Placental pericyte (primary cell): ENCODE measurements around a stretch of chr3.

DNA sequence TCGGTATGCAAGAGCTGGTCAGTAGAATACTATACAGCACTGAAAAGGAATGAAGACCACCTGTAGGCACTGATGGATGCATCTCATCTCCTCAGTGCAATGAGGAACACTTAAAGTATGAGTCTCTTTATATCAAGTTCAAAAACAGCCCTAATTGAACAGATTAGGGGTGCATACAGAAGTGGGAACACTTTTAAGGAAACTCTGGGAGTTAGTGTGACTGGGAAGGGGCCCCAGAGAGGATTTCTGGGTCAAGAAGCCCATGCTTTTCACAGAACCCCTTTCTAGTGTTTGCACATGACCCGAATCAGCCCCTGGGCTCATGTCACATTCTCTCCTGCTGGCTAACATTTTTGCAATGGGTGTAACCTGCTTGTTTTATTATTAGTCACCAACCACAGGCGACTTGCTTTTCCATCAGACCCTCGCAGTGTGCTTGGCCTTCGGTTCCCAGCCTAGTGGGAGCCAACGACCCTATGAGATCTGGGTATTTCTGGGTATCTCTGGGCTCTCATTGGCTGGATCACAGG, 11.2 kb upstream of the FBLN2 start:
- CAGE, long polyA plus RNA = no peak

DNA sequence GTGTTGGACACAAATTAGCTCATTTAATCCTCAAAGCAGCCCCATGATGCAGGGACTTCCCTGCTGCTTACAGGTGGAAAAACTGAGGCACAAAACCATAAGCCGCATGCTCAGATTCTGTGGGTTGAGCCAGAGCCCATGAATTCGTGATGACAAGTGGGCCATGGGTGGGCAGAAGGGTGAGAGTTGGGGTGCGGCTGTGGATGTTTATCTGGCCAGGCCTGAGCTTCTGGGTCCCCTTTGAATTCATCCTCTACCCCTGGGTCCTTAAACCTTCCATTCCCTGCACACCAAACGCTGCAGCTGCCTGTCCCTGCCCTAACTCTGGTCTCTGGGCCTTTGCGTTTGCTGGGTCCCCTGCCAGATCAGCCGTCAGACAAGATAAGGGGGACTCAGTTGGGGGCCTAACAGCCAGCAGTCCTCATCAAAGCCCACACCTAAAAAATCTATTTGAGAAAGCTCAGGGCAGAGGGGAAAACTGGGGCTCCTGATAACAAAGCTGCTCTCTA, 26.3 kb downstream of the FBLN2 start:
- CAGE, long polyA plus RNA = no peak

DNA sequence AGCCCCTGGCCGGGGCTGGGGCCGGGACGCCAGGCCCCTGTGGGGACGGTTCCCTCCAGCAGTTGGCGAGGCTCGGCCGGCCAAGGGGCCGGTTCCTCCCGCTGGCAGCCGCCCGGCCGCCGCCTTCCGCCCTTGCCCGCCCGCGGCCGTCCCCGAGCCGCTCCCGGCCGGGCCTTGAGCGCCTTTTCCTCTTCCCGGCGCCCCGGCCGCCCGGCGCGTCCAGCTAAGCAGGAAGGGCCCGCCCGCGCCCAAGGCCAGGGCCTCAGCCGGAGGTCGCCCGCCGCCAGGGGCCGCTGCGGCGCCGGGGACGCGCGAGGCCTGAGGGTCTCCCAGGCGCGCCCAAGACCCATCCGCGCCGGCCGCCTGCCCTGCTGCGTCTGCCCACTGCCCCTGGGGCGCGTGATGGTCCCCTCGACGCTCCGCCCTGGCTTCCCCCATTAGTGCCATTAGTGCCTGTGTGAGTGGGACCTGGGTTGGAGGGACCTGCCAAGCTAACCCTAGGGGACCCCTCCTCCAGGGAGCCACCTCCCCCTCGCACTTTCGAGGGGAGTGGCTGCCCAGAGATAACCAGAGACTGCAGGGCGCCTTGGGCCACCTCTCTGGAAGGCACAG, 106.4 kb downstream of the FBLN2 start:
- CAGE, long polyA plus RNA = no peak

DNA sequence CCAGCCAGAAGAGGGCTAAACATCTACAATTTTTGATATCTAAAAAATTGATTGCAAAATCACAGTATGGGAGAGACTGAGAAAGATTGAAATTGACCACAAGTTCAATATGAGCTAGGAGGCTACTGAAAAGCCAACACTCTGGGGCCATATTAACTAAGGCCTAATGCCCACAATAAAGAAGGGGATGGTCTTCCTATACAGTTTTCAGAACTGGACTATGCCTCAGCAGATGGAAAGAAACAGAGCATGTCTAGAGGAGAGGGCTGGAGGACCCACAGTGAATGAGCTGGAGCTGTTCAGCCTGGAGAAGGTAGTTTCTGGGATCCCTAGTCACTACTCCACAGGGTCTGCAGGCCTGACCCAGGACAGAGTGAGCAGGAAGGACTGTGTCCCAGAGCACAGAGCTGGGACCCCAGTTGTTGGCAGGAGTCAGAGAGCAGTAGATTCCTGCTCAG, 53.1 kb downstream of the WNT7A start:
- CAGE, long polyA plus RNA = no peak

DNA sequence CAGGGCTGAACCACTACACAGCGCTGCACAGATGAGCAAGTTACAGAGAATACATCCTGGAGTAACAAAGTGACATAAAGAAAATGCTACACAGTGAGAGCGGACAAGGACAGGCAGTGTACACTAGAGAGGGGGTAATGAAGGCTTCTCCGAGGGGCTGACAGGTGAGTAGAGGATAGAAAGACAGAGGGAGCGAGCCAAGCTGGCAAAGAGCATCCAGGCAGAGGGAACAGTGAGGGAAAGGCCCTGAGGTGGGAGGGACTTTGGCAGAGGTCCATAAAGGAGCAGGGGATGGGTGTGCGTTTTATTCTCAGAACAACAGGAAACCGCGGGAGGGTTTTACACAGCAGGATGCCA, 13.5 kb downstream of the WNT7A start:
- CAGE, long polyA plus RNA = no peak

DNA sequence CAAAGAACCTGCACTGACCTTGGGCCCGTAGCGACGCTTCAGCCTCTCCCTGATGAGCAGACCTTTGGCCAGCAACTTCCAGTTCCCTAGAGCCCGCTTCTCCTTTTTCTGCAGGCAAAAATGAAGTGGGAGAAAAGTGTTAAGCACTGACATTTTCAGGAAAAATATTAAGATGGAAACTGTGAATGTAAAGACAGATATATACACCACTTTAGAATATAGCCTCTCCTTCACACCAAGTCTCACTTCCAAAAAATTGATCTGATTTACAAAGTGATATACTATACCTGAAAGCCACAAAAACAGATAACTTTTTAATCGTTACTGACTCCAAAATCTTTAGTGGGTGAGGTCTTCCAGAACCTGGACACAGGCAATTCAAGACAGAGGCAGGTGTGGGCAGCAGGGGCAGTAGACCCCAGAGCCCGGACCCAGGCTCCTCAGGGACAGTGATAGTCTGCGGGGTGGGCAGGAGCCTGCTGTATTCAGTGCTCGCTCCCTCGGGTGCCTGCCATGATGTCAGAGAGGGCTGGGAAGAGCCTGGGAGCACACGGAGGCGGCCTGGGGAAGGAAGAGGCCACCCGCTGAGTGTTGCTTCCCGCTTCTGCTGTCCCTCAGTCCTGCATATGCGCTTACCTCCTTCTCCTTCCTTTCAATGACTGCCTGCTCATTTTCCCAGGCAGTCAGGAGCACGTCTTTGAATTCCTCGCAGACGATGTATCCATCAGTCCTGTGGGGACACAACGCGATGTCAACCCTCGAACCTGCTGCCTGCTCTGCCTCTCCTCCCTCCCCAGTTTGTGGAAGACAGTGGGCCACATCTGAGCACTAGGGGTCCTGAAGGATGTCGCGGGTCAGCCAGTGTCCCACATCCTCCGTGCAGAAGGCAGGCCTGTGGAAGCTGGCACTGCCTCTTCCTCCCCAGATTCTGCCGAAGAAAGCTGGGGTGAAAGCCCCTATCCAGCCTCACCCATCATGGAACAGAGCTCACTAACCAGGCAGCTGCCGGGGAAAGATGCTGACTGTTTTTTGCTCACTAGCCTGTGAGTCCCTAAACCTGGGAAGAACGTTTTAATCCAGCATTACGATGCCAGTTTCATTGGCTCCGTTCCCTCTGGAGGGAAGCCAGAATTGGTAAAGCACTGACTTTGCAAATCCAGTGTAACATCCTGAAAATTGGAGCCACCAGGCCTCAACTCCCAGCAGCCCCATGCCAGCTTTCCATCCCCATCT, 22.8 kb downstream of the TMEM43 start:
- CAGE, long polyA plus RNA = no peak

- CAGE, long polyA plus RNA = no peak
Observed at GRCh38 chr3:14202198-14202833, 23.7 kb downstream of the LSM3 start.

GRCh38 chr3:14336045-14336715, 66.2 kb upstream of the SLC6A6 start:
- CAGE, long polyA plus RNA = no peak

GRCh38 chr3:14379866-14380105, 22.6 kb upstream of the SLC6A6 start:
- CAGE, long polyA plus RNA = no peak

- CAGE, long polyA plus RNA = no peak
Observed at GRCh38 chr3:14410313-14411479, 8.3 kb downstream of the SLC6A6 start.

- CAGE, long polyA plus RNA = no peak
Observed at GRCh38 chr3:14453955-14454297, 51.5 kb downstream of the SLC6A6 start.

DNA sequence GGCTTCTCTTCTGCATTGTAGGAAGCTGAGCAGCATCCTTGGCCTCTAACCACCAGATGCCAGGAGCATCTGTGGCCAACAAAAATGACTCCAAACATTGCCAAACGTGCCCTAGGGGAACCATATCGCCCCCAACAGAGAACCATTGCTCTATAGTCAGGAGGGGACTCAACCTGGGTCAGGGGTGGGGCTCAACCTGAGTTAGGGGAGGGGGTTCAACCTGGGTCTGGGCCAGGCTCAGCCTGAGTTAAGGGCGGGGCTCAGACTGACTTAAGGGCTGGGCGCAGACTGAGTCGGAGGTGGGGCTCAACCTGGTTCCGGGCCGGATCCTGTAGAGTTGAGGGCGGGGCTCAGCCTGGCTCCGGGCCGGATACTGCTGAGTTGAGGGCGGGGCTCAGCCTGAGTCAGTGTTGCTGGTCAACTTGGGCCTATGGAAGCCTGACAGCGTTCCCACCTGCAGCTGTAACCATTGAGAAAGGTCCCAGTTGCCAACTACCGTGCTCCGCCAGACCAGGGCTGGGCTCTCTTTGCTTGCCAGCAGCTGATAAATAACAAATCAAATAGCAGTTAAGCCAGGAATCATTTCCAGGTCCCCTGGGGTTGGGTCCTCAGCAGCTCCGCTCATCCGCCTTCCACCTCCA, 7.6 kb downstream of the GRIP2 start:
- CAGE, long polyA plus RNA = no peak

- CAGE, long polyA plus RNA = no peak
Observed at GRCh38 chr3:14804216-14804685, 14.5 kb upstream of the FGD5 start.

- CAGE, long polyA plus RNA = no peak
Observed at GRCh38 chr3:14810053-14811128, 8.4 kb upstream of the FGD5 start.

- CAGE, long polyA plus RNA = no peak
Observed at GRCh38 chr3:14946808-14947034, 662 bp upstream of the NR2C2 start.

GRCh38 chr3:14947776-14948502, 556 bp downstream of the NR2C2 start:
- CAGE, long polyA plus RNA = no peak

DNA sequence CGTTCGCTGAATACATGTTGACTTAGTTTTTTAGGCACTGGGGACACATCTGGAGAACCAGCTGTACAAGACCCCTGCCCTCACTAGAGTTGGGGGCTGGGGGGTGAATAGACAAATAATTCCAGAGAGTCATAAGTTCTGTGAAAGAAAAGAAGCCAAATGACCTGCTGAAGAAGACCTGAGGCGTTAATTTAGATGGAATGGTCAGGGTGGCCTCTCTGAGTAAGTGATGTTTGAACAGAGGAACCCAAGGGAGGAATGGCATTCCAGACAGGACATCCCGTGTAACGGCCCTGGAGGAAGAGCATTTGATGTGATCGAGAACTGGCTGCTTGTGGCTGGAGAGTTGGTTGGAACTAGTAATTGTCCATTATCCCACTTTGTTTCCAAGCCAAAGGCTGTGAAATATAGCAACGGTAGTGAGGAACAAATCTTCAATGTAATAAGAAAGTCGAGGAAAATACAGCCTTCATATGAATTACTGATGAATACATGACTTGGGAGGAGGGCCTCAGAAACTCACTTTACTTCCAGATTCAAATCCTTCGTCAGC, 1.8 kb downstream of the NR2C2 start:
- CAGE, long polyA plus RNA = no peak

- CAGE, long polyA plus RNA = no peak
Observed at GRCh38 chr3:15246510-15247734, 40.9 kb downstream of the CAPN7 start.

DNA sequence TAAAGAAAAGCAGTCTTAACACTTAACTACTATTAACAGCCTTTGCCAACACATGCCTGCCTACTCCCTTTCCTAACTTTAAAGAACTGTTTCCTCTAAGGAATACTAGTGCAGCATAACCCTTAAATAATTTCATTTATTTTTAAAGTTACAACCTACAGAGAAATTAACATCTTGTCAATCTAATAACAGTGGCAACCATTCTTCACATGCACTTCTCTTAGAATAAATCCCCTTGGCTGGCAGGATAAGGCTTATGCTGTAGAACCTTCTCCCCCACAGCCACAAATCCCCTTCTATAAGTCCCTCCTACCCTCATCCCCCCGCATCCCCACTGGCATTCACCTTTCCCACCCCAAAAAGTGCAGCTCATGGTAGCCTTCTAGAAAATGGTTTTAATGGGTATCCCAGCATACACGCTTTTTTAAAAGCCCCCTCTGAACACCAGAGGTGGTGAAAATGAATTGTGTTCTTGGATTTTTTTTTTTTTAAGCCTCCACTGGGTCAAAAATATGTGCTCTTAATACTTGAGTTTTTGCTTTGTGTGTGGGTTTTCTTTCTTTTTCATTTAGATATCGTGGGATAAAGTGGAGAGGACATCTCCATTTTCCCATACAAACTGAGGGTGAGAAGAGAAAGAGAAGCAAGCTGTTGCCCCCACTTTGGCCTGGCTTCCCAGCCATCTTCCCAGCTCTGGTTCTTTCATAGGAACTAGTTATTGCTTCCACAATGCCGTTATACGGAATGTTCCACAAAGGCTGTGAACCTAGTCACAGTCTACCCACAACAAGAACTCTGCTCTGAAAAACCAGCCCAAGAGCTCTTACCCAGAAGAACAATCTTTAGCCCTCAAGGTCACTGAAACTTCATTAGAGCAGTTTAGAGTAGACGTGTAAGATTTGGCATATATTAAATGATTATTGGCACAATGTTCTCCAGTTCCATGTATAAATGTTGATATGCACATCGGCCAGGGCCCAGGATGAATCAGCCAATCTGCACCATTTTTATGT, 49.4 kb downstream of the CAPN7 start:
- CAGE, long polyA plus RNA = no peak

GRCh38 chr3:15277598-15278349, 54.6 kb downstream of the SH3BP5 start:
- CAGE, long polyA plus RNA = no peak